Measurements from ENCODE around the genes AGBL1, AEN and FANCI.

DNA sequence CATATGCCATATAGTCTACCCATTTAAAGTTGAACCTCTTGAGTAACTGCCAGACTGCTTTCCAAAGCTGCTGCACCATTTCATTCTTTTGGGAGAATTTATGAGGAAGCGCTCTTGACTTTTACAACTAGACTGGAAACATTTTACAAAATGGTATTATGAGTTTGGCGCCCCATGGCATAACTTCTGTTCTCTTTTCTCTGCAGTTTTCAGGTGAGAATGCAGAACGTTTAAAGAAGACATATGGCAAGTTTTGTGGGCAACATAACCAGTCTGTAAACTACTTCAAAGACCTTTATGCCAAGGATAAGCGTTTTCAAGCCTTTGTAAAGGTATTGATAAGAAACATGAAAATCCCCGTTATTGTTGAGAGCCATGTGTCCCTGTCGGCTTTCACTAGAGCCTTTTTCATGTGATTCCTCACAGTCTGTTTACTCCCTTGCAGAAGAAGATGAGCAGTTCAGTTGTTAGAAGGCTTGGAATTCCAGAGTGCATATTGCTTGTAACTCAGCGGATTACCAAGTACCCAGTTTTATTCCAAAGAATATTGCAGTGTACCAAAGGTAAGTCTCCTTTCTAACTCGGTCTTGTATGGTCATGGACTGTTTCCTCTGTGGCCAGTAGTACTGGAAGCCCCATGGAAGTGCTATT, 72.8 kb downstream of the KLHL25 start:
- RRBS: no CpG with 5 or more reads among the region's 8 CpGs

GRCh38 chr15:85722436-85723451, 72.0 kb downstream of the KLHL25 start:
- RRBS: no CpG with 5 or more reads among the region's 4 CpGs

DNA sequence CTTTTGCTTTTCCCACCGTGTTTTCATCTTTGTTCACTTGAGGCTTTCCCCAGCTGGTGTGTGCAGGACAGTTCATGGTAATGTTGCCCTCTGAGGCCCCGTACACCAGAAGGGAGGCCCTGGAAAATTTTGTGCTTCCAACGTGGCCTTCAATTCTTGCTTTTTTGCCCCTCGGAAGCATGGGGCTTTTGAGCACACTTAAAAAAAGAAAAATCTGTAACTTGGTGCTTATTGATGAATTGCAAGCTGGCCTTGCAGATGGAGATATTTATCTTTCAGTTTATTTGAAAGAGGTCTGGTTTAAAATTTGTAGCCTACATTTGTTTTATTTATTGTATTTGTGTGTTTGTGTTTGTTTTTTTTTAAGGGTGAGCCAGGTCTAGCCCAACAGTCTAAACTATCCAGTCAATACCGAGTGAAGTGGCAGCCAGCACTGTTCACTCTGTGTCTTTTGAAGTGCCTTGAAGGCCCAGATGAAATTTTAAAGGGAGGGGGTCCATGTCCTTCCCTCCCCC, 48.7 kb downstream of the KLHL25 start:
- RRBS: no CpG with 5 or more reads among the region's 5 CpGs

GRCh38 chr15:85748172-85749092, 46.3 kb downstream of the KLHL25 start:
- RRBS: no CpG with 5 or more reads among the region's 21 CpGs

- RRBS: no CpG with 5 or more reads among the region's 15 CpGs
These were observed 45.1 kb downstream of the KLHL25 start for GRCh38 chr15:85749571-85750135.

- RRBS: no CpG with 5 or more reads among the region's 3 CpGs
These were observed 37.2 kb downstream of the KLHL25 start for GRCh38 chr15:85757553-85757803.

DNA sequence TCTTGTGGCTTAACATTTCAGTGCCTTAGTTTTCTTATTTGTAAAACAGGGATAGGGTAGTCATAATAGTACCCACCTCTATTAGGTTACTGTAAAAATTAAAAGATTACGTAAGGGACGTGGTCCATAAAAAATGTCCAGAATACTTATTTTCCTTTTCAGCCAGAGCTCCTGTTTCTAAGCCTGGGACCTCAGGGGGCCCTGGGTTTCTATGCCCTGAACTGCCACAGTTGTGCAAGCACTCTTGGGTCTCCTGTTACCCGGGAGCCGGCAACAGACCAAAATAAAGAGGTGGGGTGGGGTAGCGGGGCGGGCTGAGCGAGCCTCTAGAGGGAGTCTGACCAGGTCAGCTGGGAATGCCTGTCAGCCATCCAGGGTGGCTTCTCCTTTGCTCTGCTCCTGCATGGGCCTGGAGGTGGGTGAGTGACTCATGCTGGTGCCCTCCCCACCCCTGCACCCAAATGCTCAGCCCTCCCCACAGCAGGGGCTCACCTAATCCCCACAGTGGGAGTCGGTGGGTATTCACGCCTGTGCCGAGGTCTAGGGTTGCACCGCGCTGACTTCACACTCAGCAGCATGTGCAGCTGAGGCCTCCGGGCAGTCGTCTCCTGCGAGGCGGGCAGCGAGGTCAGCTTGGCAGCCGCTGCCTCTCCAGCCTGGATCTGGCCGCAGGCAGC, at the start of gene AGBL1:
Gene AGBL1 (plus strand): TSS at position 600 of the 677 bp plus-strand sequence.
- RRBS: no CpG with 5 or more reads among the region's 19 CpGs

DNA sequence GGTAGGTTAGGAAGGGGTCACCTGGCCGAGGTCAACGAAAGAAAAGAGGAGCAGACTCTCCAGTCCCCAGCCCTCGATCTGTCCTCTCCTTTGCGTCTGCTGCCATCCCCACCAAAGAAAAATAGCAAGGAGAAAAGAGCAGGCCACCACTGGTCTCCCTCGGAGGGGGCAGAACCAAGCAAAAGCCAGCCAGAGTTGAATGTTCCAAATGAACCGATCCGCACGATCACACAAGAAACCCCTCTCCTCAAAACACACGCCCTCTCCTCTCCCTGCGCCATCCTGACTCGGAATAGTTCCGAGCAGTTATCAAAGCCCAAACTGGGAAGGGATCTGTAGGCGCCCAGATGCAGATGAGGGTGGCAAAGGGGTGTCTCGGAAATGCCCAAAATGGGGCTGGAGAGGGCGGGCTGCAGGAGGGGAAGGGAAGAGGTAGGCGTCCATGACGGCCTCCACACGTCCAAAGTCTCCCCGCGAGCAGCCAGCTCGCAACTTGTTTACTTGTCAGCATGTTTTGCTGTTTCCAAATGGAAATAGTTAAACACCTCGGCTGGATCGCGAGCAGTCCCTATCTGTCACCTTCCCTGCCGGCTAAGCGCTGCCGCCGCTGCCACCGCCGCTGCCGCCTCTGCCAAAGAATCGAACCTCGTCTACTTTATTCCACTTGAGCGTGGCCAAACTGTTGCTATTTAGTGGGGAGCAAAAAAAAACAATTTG, 1.5 kb downstream of the NTRK3 start:
- RRBS: no CpG with 5 or more reads among the region's 34 CpGs

GRCh38 chr15:88621032-88621857, at the start of gene AEN:
Gene AEN (plus strand): TSS chr15:88621340.
- RRBS: 1% methylated on average over 29 of the region's 75 CpGs

DNA sequence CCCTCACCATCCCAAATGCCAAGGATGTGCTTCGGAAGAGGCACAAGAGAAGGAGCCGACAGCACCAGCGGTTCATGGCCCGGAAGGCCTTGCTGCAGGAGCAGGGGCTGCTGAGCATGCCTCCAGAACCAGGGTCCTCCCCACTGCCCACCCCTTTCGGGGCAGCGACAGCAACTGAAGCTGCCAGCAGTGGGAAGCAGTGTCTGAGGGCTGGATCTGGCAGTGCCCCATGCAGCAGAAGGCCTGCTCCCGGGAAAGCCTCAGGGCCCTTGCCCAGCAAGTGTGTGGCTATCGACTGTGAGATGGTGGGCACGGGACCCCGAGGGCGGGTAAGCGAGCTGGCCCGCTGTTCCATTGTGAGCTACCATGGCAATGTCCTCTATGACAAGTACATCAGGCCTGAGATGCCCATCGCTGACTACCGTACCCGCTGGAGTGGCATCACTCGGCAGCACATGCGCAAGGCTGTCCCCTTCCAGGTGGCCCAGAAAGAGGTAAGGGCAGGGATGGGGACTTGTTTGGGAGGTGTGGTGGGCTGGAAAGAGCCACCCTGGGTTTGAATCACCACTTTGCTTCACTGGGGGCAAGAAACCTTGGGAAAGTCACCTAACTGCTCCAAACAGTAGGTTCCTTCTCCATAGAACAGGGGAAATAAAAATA, 5.2 kb downstream of the AEN start:
- RRBS: no CpG with 5 or more reads among the region's 18 CpGs

DNA sequence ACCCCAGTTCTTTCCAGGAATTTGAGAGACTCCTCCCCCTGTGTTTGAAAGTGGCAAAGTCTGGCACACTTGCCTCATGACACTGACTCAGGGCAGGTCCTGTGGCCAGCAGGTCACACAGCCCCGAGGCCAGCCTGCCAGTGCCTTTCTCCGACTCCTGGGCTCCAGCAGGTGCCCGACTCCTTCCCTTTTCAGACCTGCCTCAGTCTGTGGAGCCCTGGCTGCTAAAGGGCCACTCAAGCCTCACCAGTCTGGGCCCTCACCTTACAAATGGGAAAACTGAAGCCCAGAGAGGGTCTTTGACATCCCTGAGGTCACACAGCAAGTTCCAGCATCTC, 10.0 kb downstream of the ISG20 start:
- RRBS: no CpG with 5 or more reads among the region's 3 CpGs

- RRBS: no CpG with 5 or more reads among the region's 7 CpGs
These were observed 14.1 kb downstream of the ISG20 start for GRCh38 chr15:88652852-88653298.

- RRBS: 67% methylated on average over 14 of the region's 64 CpGs
These were observed 66.3 kb downstream of the ISG20 start for GRCh38 chr15:88704778-88705923.

DNA sequence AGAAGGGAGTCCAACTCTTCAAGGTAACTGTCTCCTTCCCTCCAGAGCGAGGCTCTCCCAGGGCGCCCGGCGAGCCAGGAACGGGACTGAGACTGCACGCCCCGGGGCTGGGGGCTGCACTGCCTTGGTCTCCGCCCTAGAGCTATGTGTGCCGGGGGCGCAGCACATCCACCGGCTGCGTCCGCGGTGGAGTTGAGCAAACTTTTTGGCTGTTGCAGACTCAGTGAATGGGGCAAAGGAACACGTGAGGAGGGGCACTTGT, 482 bp downstream of the ACAN start:
- RRBS: 80% methylated on average over 3 of the region's 15 CpGs

DNA sequence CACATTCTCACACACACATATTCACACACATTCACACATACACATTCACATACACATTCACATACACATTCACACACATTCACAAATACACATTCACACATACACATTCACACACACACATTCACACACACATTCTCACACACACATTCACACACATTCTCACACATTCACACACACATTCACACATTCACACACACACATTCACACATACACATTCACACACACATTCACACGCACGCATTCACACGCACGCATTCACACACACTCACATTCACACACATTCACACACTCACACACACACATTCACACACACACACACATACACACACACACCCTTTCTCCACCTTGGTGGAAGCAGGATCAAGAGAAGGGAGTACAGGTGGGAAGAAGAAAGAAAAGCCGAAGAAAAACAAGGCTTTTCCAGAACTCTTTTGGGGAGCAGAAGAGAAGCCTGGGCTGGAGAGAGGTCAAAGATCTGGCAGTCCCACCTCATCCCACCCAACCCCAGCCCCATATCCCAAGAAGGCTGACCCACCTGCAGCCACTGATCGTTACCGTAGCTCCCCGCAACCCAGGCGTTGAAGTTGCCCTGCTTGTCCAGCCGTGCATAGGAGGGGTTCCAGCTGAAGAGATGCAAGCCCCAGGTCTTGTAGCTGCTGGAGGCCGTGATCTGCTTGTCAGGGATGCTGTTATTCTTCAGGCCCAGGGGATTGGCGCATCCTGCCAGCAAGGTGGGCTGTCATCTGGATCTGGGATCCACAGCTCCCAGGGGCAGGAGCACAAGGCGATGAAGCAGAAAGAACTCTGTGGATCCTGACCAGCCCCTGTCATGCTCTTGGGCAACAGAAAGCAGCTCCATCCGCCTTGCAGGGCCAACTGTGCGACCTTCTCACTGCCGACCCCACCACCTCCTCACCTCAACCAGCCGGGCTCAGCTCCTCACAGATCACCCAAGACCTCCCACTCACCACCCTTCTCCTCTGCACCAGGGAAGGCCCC, 6.0 kb upstream of the HAPLN3 start:
- RRBS: no CpG with 5 or more reads among the region's 17 CpGs

- RRBS: no CpG with 5 or more reads among the region's 17 CpGs
These were observed 7.7 kb downstream of the MFGE8 start for GRCh38 chr15:88905284-88905993.

- RRBS: no CpG with 5 or more reads among the region's 14 CpGs
These were observed 28.0 kb downstream of the ABHD2 start for GRCh38 chr15:89116090-89116898.

GRCh38 chr15:89178215-89178695, 43.1 kb downstream of the RLBP1 start:
- RRBS: no CpG with 5 or more reads among the region's 9 CpGs

DNA sequence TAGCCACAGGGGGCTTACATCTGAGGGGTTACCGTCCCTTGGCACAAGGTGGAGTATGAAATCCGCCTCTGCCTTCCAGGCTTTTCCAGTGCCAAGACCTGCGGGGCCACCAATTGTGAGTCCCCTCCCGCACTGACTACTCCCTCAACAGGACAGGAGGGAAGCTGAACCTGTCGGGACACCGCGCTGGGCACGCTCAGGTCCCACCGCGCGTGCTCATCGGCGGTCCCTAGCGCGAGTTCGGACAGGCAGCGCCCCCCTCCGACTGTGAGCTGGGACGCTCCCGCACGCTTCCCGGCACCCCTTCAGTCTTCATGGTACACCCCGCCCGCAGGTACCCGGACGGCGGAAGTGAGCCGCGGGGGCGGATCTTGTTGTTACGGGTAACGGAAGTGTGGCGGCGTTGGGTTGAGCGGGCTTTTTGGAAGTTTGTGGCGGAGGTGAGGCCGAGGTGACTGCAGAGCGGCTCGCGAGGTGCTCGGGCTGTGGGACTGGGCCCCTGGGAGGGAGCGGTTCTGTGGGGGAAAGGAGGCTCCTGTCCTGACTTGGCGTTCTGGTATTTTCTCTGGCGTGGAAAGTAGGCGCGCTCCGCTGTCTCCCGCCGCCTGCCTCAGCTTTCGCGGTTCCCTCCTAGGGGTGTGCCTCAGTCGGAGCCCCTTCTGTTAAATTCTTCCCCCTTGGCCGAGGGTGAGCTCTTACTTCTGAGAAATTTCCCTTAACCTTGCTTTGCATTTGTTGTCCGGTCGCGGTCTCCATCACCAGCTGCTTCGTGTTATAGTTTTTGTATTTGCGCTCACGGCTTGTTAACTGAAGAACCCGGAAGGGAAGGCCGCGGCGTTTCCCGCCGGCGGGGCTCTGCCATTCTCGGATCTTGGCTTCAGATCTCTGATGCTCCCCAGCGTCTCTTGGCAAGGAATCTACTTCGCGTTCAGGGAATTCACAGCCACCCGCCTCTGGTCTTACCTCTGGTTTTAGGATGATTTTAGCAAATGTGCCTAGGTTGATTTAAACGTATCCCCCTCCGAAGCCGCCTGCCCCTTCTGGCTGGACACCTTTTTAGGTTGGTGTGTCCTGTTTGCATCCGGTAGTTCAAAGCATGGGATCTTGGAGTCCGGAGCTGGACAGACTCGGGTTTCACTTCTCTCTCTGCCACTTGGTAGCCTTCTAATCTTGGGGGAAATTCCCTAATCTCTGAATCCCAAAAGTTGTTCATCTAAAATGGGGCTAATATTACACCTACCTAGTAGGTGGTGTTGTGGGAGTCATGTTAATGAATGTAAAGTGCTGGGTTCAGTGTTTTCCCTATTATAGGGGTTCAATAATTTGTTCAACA, at the start of gene FANCI:
Gene FANCI (plus strand): TSS at position 386 of the 1,333 bp plus-strand sequence.
- RRBS: 1% methylated on average over 11 of the region's 77 CpGs

GRCh38 chr15:89362182-89362781, 27.7 kb upstream of the POLG start:
- RRBS: 80% methylated on average over 12 of the region's 61 CpGs

Data from CMK (cell line).